Mesenchymal stem cell of the bone marrow (primary cell): ENCODE data around the genes ZNF669, OR6F1, OR11L1 and OR2T34.

- CAGE, long polyA plus RNA = no peak
Measured at GRCh38 chr1:246724690-246725255, 564 bp downstream of the SCCPDH start.

GRCh38 chr1:246725256-246725920, 1.2 kb downstream of the SCCPDH start:
- CAGE, long polyA plus RNA = no peak

- CAGE, long polyA plus RNA = no peak
Measured at GRCh38 chr1:246849983-246850592, 81.7 kb downstream of the AHCTF1 start.

DNA sequence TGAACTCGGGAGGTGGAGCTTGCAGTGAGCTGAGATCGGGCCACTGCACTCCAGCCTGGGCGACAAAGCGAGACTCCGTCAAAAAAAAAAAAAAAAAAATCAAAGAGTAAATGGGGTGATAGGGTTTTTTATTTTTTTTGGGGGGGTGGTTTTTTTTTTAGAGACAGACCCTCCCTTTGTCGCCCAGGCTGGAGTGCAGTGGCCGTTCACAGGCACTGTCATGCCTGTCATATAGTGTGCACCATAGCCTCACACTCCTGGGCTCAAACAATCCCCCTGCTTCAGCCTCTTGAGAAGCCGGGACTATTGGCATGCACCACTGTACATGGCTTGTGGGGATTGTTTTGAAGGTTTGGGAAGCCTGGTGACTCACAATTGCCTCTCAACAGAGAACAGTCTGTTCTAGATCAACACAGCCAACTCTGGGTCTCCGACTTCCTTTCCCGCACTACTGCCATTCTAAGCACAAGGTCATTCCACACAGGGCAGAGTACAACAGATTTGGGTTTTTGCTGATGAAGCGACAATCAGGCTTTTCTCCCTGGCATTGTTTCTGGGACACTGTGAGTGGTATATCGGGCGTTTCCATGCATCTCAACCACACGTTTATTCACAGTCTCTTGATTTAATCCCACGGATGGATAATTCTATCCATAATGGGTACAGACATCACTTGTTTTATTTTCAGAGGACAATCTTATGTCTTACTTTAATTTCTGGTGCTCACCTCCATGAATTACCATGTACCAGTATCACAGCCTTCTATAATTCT, 15.5 kb upstream of the AHCTF1 start:
- CAGE, long polyA plus RNA = no peak

DNA sequence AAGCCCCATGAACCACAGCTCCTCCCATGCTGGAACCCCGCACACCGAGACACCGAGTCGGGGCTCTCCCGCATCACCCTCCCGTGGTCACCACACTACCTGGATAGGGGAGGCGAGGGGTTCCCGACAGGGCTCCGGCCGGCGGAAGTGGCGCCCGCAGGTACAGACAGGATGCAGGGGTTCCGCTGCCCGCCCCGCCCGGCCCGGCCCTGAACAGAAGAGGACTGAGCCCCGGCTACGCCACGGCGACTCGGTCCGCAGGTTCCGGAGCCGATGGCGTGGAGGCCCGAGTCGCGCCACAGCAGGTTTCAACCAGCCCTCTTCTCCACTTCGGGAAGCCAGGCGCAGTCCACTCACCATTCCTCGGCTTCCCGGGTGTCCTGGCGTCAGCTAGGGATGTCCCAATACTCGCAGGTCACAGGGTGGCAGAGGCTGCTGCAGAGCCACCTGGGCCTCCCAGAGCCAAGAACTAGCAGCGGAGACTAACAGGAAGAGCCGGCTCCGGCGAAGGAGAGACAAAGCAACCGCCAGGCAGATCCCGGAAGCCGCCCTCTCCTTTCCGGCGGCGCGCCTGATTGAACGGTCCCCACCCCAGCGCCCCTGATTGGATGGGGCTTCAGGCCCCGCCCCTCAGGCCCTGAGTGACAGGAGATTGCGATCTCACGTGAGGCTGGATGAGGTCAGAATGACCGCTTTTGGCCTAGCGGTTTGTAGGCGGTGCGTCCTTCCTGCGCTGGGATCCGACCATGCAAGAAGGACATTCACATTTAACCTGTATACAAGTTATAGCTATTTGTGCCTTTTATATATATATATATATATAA, at the start of gene ZNF669:
Gene ZNF669 (minus strand): TSS at position 517 of the 824 bp plus-strand sequence.
- CAGE, long polyA plus RNA = no peak

GRCh38 chr1:247409938-247410432, 6.0 kb upstream of the NLRP3 start:
- CAGE, long polyA plus RNA = no peak

DNA sequence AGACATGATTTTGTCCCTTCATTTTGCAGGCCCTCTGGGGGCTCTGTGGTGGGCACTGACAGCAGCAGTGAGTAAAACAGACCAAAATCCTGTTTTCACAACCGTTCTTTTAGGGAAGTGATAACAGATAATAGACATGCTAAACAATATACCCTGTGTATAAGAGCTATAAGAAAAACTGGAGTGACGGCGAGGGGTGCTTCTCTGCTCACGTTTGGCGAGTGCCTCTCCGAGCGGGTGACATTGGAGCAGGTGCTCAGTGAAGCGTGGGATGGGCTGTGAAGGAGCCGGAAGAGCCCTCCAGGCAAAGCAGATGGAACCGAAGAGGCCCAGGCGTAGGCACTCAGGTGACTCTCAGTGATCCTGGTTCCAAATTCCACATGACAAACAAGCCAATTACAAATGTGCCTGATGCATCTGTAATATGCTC, 20.3 kb downstream of the OR2B11 start:
- CAGE, long polyA plus RNA = no peak

GRCh38 chr1:247445883-247446214, 12.1 kb downstream of the OR2B11 start:
- CAGE, long polyA plus RNA = no peak

DNA sequence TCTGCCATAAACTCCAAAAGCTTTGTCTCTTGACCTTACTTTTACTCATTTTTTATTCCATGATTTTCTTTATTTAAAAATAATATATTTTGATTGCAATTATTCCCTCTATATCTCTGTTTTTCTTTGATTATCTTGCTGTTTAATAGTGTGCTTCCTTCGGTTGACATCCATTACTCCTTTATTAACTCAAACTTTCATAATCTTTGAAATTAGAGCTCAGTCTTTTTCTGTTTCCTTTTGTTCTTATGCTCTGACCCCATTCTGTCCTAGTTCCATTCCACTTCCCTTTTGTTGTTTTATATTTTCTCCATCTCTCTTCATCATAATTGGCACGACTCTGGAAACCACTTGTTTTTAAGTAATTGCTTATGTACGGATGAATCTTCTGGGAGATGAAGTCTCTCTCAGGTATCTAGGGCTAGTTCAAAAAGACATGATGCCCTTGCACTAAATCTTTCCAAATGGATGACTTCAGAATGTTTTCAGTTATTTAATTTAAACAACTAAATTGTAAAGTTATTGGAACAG, at the start of gene OR6F1:
Gene OR6F1 (minus strand): TSS at position 301 of the 531 bp plus-strand sequence.
- CAGE, long polyA plus RNA = no peak

DNA sequence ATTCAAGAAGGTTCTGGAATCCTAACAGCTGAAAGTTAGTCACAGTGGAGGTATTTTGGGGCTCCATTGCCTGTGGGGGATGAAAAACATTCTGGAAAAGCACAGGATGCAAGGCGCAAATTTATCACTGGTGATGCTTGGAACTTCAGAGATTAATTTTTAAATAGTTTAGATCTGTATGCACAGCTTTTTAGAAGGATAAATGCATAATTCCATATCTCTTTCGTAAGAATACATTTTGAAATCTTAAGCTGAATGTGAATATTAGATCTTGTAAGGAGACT, at the start of gene OR11L1:
Gene OR11L1 (minus strand): TSS at position 67 of the 284 bp plus-strand sequence.
- CAGE, long polyA plus RNA = no peak

DNA sequence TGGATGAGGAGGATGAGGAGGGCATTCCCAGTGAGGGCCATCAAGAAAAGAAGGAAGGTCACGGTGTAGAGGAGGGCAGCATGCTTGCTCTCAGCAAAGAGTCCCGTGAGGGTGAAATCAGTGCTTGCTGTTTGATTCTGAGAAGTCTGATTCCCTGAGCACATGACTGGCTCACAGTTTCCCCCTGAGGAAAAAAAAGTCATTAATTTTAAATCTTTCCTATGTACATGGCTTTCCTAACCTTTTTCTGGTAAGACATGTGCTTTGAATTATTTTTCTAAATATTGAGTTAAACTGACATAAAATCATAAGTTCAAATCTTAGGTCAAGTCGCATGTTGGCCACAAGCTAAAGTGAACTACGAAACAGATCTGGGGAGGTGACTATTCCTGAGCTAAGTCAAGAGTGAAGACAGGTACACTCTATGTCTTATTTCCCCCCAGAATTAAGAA, at the start of gene OR2T34:
Gene OR2T34 (minus strand): TSS at position 164 of the 452 bp plus-strand sequence.
- CAGE, long polyA plus RNA = no peak

DNA sequence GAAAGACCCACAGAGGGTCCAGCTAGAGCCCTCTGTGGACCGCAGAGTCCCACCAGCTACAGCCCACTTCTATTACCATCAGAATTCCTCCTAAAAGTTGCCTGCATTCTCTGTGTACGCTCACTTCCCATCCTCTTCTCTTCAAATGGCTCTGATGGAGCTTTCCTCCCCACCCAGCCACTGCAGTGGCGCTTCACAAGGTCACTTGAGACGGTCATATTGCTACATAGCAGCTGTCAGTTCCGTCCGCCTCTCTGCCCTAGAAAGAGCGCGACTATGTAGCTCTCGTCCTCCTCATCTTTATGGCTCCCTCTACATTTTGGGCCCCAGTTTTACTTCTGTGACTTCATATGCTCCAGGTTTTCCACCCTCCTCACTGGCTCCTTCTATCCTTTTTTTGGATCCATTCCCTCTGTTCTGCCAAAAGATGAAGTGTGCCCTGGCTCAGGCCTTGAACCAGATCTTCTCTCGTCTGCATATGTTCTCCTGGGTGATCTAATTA, 606 bp upstream of the ZNF692 start:
- CAGE, long polyA plus RNA = no peak

DNA sequence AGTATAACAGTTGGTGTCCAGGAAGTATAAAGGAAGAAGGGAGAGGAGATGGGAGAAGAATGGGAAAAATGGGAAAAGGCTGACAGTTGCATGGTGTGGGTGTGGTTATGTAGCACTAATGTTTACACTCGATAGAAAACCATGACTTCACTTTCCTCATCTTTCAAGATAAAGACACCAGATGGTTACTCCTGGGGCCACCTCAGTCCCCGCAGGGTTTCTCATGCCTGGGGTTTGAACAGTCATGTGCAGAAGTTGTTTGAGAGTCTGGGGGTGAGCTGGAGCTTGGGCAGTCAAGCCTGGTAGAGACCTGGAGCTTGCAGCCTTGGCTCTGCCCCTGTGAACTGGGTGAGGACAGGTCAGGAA, 7.9 kb downstream of the PGBD2 start:
- CAGE, long polyA plus RNA = no peak